Aortic smooth muscle cell (primary cell): ENCODE results near the genes PTCH1 and CTSV.

GRCh38 chr9:95009019-95009868, 282.7 kb downstream of the AOPEP start:
- RRBS, result no CpG with 5 or more reads among the region's 8 CpGs

- RRBS, result 77% methylated on average over 16 of the region's 44 CpGs
Measured at GRCh38 chr9:95044808-95045743, 272.4 kb downstream of the FANCC start.

DNA sequence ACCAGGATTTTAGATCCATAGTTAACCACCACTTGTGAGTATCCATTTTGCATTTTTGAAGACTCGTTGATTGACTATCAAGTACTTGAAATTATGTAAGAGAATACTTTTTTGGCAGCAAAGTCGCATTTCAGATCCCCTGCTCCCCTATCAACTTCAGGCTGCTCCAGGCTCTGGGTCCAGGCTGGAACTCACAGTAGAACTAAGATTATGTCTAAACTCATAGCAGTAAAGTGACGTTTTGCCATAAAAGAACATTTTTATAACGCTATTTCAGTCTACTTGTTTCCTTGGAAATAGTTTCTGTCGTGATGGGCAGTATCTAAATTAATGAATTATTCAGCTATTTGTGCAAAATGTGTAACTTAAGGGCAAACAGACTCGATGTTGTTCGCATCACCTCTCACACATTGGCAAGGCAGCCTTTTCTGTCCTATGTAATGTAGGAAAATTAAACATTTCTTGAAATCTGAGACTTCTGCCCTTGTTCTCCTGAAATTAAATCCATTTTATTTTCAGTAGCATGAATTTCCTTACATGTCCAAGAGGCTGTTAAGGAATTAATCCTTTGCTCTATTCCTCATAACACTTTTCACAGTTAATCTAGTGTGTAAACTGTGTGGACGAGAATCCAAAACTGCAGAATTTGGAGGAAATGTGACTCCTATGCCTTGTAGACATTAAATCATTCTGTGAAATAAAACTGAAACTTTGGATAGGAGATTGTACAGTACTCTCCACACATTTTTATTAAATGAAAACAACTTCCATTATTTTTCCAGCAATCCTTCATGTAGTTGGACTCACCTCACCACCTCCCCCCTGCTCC, 267.5 kb downstream of the FANCC start:
- RRBS, result no CpG with 5 or more reads among the region's 8 CpGs

DNA sequence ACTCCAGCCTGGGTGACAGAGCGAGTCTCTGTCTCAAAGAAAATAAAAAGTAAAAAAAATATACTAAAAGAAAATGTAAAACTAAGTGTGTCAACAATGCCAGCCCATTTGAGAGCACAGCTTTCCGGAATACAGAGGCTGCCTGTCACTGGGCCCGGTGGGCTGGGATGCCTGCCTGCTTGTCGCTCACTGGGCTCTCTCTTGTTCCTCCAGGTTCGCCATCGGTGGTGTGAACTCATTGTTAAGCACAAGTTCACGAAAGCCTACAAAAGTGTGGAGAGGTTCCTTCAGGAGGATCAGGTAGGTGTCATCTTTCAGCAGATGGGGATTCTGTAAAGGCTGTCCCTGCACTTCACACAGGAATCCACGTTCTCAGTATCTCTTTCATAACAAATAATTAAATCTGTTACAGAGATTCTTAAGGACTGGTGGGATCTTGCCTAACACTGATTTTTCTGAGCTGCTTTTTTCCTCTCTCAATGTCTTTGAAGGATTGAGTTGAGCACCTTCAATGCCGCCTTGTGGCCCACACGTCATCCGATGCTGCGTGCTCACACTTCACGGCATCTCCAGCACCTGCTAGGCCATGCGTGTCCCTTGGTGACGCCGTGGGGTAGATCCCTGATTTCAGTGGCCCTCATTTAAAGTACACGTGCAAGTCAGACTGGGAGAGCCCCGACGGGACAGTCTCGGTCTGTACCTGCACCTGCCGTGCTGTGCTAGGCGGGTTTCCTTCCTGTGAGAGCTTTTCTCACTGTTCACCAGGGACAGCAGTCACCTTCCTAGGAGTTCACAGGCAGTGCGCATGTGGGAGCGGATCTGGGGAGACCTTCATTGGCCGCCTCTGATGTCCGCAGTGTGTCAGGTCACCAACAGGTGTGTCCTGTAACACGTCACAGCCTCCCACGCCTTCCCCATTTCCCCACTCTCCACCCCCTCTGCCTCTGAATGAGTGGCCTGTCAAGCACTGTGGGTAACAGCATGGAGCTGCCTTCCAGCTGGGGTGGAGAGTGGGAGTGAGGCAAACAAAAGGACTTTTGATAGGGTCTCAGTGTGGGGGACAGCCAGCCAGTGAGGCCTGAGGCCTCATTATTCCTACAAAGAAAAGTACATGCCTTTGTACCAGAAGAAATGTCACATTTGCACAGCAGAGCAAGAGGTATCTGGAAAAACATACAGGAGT, 236.6 kb downstream of the FANCC start:
- RRBS, result no CpG with 5 or more reads among the region's 28 CpGs

GRCh38 chr9:95095717-95096231, 221.7 kb downstream of the FANCC start:
- RRBS, result no CpG with 5 or more reads among the region's 14 CpGs

GRCh38 chr9:95102472-95103078, 214.9 kb downstream of the FANCC start:
- RRBS, result 93% methylated on average over 5 of the region's 21 CpGs

- RRBS, result no CpG with 5 or more reads among the region's 5 CpGs
Measured at GRCh38 chr9:95105354-95105992, 212.0 kb downstream of the FANCC start.

DNA sequence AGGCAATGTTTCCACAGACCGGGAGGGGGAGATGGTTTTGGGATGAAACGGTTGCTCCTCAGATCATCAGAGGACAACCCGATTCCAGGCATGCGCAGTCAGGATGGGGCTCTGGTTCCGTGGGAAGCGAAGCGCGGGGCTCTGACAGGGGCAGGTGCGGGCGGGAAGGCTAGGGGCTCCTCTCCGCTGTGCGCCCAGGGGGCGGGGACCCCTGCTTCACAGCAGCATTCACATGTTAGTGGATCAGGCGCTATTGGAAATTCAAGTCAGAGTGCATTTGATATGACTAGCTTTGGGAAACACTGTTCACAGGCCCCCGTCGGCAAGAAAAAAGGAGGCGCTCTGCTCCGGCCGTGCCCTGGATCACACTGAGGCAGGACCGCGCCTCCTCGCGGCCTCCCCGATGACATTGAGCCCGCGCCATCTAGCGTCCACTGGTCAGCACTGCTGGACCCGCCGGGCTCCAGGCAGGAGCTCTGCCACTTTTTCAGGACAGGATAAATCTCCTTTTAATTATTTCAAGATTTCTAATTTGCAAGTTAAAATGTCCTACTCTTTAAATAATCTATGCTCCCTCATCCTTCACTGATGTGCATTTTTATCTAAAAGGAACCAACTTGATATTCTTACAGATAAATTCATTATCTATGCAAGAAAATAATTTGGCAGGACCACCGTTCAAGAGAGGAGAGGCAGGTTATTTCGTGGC, 190.0 kb downstream of the FANCC start:
- RRBS, result 0% methylated on average over 3 of the region's 31 CpGs

DNA sequence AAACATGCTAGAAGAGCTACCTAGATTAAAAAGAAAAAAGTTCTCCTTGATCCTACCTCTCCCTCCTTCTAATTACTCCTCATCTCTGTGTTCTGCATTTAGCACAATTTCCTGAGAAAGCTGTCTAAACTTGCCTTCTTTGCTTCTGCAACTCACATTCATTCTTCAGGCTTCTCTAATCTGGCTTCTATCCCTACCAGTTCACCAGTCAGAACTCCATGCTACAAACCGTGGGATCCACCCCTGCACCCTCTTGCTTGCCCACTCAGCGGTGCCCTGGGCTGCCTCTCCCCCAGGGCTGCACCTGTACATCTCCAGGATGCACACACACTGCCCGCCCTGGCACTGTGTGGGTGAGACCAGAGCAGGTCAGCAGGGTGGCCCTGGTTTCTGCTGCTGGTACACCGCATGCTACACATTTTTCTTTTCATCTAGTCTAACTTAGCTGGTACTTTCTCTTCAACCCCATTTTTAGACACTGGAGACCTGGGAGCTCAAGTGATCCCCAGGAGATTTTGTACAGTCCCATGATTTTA, 127.1 kb downstream of the FANCC start:
- RRBS, result no CpG with 5 or more reads among the region's 4 CpGs

DNA sequence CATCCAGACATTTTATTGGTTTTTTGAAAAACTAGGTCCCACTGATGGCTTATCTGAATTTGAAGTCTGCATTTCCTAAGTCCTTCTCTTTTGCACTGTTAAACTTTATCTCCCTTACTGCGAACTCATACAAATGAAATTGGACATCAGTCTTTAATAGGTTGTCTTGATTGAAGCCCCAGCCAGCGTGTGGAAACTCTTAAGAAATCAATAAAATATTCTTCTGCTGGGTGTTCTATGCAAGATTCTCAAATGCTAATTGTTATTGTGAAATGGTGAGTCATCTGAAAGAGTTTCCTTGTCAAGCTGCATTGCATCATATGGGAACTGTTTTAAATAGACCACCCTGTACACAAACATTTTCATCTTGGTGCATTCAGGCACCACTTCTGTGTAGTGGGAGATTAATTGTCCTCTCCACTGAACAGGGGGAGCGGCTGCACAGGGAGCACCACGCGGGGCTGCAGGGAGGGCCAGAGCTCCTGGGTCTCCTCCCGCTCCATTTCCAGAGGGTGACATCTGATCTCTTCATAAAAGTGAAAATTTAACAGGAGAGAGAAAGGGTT, 92.4 kb upstream of the FANCC start:
- RRBS, result no CpG with 5 or more reads among the region's 6 CpGs

DNA sequence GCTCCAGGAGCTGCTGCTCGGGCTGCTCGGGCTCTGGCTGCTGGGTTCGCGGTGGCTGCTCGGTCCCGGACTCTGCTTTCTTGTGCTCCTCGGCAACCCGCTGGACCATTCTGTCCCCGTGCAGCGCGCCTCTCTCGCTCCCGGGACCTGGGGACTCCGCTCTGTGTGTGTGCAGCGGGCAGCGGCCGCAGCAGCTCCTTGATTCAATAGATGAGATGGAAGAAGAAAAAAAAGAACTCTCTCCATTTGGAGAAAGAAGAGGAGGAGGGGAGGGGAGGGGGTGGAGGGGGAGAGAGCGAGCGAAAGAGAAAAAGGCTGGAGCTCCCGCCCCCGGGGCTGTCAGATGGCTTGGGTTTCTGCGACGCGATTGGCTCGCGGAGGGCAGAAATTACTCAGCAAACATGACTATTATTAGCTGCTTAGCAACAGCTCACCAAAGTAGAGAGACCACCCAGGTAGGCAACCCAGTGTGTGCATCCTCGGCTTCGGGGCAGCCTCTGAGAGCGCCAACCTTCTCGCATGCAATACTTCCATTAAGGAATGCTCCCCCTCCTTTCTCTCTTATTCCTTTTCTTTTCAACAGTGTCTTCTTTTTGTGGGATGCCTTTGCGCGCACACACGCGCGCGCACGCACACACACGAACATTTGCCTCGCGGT, at the start of gene PTCH1:
Gene PTCH1 (minus strand): TSS at position 282 of the 658 bp plus-strand sequence.
- RRBS, result 1% methylated on average over 11 of the region's 40 CpGs

DNA sequence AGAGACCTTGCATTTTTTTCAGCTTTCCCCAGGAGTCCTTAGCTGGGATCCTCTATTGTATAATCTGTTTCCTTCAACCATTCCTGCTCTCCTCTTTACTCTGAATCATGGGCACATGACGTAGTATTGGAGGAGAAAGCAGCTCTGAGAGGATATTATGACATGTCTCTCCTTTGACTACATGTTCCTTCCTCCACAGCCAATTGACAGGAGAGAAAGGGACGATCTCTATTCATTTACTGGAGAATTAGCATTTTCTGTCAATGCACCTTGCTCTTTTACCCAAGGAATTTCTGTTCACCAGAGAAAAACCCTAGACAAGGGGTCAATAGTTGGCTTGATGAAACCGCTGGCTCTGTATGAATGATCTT, 118.4 kb upstream of the ERCC6L2 start:
- RRBS, result no CpG with 5 or more reads among the region's 3 CpGs

GRCh38 chr9:95875743-95876185, 273 bp downstream of the ERCC6L2 start:
- RRBS, result under 1% methylated on average over 28 of the region's 43 CpGs

GRCh38 chr9:95942043-95943085, 66.9 kb downstream of the ERCC6L2 start:
- RRBS, result no CpG with 5 or more reads among the region's 5 CpGs

- RRBS, result 2% methylated on average over 61 of the region's 101 CpGs
Measured at GRCh38 chr9:96021064-96021994, 145.8 kb downstream of the ERCC6L2 start.

DNA sequence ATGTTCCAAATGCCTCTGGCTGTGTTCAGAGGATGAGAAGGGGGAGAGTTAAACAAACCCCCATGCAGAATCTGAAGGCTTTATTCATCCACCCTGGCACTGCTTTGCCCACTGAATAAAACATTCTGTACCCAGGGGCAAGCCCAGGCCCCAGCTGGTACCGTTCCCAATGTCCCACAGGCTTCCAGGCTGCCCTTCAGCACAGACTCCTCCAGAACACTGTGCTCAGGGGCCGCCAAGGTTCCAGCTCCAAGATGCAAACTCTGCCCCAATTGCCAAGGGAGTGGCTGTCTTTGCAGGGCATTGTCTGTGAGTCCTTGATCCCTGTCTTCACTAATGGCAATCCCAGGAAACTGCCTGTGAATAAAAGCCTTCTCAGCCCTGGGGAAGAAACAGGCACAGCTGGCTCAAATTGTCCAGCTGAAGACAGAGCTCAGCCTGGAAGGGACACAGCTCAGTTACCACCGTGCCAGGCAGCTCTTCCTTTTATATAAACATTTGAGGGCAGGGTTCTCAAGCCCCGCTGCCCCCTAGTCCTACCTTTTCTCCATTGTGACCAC, 185.3 kb downstream of the HSD17B3 start:
- RRBS, result no CpG with 5 or more reads among the region's 4 CpGs

GRCh38 chr9:97038841-97039909, at the start of gene CTSV:
Gene CTSV, minus strand, starts transcription at chr9:97039142.
- RRBS, result 3% methylated on average over 15 of the region's 65 CpGs

GRCh38 chr9:97307025-97307464, 414 bp upstream of the CCDC180 start:
- RRBS, result 5% methylated on average over 10 of the region's 19 CpGs

GRCh38 chr9:97468672-97469095, 32.8 kb upstream of the TMOD1 start:
- RRBS, result no CpG with 5 or more reads among the region's 1 CpG

- RRBS, result no CpG with 5 or more reads among the region's 7 CpGs
Measured at GRCh38 chr9:97531971-97532417, 30.5 kb downstream of the TMOD1 start.